Mammary microvascular endothelial cell (primary cell): ENCODE measurements around a stretch of chr5.

DNA sequence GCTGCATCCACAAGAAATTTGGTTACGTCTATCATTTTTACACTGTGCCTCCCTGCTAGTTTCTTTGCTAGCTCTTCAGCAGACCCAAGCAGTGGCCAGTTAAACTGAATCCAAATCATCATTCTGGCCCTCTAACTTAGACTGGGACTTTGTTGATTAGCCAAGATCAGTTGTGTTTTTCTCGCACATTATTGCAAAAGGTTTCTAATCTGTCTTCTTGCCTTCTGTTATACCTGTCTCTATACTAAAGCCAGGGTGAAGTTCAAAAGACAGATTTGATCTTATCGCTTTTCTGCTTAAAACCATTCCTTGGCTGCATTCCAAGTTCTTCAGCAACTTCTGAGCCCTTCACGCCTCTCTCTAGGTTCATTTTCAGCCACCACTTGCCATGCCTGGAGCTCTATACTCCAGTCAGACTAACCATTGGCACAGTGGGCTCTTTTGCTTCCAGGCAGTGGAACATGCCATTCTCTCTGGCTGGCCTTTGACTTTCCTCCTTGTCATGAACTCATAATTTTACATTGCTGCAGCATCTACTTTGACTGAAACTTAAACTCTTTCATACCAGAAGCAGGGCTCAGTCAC is 114.3 kb downstream of the SLC12A2 start:
- RAMPAGE, long total RNA: no peak

GRCh38 chr5:128537734-128538076 is 340 bp downstream of the FBN2 start:
- RAMPAGE, long total RNA: no peak

- RAMPAGE, long total RNA: no peak
These were observed 937 bp upstream of the FBN2 start for GRCh38 chr5:128538871-128539493.

DNA sequence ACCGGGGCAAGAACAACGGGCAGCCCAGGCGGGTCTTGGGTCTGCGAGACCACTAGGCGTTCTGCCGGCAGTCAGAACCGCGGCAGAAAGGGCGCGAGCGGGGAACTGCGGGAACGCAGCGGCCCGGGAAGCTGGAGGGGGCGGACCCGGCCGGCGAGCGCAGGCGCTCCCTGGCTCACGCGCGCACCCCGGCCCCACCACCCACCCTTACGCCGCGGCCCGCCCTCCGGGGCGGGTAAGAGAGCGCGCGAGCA is 238 bp upstream of the ISOC1 start:
- RAMPAGE, long total RNA: no peak

- RAMPAGE, long total RNA: no peak
These were observed 81.4 kb downstream of the CDC42SE2 start for GRCh38 chr5:131345272-131345626.

DNA sequence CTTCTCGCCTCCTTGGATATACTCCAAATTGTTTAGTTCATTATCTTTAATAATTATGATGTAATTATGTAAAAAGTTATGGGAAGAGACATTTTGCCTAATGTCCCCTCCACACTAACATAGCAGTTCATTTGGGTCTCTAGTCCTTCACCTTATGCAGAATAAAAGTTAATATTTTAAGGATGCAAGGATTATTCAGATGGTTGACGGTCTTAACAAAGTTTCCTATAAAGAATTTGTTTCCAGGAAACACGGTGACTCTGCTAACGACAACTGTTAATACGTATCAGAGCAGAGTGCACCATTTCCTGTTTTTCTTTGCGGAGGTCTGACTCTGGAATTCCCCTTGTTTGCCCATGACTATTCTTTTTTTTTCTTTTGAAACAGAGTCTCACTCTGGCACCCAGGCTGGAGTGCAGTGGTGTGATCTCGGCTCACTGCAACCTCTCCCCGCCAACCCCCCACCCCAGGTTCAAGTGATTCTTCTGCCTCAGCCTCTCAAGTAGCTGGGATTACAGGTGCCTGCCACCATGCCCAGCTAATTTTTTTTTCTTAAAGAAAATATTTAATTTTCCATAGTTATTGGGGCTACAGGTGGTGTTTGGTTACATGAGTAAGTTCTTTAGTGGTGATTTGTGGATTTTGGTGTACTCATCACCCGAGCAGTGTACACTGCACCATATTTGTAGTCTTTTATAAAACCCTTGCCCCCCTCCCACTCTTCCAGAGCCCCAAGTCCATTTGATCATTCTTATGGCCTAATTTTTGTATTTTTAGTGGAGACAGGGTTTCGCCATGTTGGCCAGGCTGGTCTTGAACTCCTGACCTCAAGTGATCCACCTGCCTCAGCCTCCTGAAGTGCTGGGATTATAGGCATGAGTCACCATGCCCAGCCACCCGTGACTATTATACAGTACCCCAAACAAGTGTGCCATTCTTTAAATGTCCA is 116.0 kb downstream of the CDC42SE2 start:
- RAMPAGE, long total RNA: no peak

- RAMPAGE, long total RNA: no peak
These were observed 135.8 kb downstream of the CDC42SE2 start for GRCh38 chr5:131399656-131400028.

DNA sequence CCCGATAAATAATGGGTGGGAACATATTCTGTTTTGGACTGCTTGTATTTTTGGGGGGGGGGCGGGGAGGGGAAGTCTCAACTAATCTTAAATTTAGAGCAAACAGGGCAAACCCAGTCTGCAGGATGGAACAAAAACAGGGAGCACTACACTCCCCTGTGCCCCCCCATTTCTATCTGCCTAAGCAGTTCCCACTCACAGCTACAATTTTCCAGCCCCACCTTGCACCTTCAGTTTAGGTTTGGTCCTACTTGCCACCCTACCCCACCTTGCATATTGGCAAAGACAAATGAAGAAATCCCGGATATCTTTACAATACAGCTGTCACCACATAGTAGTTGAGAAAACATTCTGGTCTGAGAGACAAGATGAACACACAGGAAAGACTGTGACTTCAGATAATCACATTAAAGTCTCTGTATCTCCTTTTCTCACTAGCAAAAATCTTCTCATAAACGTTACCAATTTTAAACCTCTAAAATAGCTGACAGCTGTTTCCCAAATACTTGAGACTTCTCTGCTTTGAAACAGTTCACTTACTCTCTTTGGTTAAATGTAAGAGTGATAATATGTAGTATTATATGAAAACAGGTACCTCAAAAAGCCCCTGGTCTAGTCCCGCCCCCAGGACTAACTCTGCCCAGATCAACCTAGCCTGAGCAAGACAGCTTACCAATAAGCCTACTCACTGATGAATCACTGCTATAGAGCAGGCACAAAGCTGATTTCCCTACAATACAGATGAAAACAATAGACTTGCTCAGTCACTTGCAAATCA is 5.2 kb upstream of the RAPGEF6 start:
- RAMPAGE, long total RNA: no peak

DNA sequence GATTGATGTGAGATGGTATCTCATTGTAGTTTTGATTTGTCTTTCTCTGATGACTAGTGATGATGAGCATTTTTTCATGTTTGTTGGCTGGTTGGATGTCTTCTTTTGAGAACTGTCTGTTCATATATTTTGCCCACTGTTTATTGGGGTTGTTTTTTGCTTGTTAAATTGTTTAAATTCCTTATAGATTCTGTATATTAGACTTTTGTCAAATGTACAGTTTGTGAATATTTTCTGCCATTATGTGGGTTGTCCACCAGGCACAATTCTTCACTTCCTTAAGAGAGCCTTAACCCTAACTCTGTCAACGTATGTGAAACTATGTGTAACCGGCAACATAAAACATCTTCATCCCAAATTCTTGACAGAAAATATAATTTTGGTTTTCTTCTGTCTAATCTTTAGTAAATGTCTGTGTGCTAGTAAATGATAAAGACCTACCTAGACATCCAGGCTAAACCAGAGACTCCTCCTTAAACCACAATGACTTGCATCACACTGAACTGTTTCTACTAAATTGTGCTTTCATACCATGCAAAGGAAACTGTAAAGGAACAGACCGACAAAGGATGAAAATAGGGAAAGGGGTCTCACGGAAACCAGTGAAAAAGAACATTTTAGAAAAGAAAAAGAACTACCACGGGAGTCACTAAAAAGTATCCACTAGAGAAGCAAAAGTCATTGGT is 49.7 kb downstream of the FNIP1 start:
- RAMPAGE, long total RNA: no peak

DNA sequence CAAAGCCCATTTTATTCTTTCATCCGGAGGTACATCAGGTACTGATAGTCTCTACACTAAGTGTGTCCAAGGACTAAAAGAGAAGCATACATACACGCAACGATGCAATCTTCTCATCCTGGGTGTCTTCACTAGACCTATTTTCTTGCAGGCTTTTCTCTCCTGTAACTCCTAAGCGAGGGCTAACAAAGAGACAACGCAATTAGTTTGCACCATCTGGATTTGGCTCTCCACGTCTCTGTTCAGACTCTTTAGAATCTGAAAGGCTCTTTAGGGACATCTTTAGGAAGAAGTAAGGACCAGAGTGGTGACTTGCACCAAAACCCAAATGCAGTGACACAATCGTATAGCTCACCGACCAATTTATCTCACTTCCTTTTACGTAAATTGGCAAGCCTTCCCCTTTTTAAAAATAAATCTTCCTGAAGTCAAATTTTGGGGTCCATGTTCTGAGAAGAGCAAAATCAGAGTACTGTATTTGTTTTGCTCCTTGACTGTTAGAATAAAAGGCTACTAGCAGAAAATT is 829 bp downstream of the MEIKIN start:
- RAMPAGE, long total RNA: no peak

GRCh38 chr5:132100766-132101500 is 27.3 kb downstream of the CSF2 start:
- RAMPAGE, long total RNA: no peak

- RAMPAGE, long total RNA: no peak
These were observed 2.6 kb downstream of the PDLIM4 start for GRCh38 chr5:132259934-132260662.

DNA sequence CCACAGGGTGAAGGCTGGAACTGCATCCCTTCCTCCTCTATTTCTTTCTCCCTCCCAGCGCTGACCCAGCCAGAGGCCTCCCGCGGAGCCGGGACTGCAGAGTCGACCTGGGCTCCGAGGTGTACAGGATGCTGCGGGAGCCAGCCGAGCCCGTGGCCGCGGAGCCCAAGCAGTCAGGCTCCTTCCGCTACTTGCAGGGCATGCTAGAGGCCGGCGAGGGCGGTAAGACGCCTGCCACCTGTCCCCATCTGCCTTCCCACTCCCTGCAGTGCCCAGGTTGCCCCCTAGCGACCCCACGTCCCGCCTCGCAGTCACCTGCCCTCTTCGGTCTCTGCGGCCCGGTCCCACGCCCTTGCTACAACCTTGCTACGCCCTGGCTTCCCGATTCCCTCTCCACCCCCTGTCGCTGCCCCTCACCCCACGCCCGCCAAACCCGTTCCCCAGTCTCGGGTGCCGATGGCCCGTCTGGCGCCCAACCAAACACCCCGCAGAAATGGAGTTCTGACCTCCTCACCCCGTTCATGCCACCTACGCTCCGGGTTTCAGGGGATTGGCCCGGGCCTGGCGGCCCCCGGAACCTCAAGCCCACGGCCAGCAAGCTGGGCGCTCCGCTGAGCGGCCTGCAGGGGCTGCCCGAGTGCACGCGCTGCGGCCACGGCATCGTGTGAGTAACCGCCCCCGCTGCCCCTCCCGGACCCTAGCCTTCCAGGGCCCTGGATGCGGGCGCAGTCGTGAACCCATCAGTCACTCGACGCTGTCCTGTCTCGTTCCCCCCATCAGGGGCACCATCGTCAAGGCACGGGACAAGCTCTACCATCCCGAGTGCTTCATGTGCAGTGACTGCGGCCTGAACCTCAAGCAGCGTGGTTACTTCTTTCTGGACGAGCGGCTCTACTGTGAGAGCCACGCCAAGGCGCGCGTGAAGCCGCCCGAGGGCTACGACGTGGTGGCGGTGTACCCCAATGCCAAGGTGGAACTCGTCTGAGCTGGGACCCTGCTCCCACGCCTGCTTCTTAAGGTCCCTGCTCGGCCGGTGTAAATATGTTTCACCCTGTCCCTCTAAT is 14.1 kb downstream of the PDLIM4 start:
- RAMPAGE, long total RNA: no peak

- RAMPAGE, long total RNA: no peak
These were observed 16.5 kb downstream of the PDLIM4 start for GRCh38 chr5:132273979-132274477.

DNA sequence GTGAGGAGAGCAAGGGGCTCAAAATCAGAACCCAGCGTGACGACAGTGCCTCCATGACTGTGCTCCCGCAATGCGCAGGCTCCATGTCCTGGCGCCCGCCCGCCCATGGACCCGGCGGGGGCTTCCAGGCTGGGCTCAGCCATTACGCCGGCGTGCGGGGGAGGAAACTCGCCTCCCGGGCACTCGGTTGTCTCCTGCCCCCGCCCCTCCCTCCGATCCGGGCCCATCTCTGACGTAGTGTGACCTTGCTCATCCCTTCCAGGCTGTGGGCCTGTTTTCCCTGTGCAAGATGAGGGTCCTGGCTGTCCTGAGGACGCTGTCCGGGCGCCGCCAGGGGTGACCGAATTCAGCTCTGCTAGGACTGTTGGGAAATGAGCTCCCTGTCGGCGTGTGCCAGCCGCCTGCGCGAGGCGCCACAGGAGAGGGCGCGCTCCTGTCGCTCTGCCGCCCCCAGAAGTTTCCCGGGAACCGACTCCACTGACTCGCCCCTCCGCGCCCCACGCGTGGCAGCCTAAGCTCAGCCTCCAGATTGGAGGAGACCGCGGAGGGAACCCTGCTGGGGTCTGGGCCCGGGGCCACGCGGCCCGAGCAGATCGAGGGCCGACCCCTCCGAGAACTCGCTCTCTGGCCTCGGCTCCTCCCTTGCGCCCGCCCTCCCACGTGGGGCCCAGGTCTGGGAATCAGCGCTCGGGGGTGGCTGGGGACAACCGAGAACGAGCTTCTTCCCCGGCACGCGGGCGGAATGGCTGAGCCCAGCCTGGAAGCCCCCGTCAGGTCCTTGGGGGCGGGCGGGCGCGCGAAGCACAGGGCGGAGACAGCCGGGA is 479 bp upstream of the SLC22A4 start:
- RAMPAGE, long total RNA: no peak

- RAMPAGE, long total RNA: no peak
These were observed 804 bp downstream of the SLC22A4 start for GRCh38 chr5:132294686-132295710.

- RAMPAGE, long total RNA: no peak
These were observed 34.7 kb upstream of the SLC22A5 start for GRCh38 chr5:132334661-132335325.

DNA sequence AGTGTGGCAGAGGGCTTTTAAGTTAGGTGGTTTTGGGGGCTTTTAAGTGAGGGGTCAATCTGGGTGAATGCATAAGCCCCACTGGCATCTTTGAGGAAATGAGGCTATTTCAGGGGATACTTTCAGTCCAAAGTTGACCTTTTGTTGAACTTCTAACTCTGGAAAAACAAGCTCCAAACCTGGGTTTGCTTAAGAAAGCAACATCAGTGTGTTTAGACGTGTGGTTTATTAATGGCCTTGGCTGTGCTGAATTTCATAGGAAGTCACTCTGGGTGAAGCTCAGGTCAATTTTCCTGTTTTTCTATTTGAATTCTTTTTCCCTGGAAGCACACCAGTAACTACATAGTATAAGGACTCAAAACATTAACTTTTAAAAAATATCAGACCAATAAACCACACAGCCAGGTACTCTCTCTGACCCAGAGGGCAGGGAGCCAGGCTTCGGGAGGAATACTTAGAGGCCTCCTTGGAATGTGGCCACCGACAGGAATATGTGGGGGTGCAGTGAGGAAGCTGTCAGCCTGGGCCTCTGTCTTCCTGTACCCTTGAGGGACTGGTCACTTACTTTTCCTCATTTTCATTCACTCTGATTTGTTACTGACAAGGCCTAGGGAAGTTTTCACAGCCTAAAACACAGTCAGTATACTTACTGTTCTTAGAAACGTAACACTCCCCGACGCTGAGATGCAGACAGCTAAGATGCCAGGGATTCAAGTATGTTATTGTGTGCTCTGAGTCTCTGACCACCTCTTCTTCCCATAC is 18.8 kb downstream of the SLC22A5 start:
- RAMPAGE, long total RNA: start-site peak on the plus strand centred at position 632 of the sequence, 123 bp wide, 18 and 22 reads in 2 replicates

DNA sequence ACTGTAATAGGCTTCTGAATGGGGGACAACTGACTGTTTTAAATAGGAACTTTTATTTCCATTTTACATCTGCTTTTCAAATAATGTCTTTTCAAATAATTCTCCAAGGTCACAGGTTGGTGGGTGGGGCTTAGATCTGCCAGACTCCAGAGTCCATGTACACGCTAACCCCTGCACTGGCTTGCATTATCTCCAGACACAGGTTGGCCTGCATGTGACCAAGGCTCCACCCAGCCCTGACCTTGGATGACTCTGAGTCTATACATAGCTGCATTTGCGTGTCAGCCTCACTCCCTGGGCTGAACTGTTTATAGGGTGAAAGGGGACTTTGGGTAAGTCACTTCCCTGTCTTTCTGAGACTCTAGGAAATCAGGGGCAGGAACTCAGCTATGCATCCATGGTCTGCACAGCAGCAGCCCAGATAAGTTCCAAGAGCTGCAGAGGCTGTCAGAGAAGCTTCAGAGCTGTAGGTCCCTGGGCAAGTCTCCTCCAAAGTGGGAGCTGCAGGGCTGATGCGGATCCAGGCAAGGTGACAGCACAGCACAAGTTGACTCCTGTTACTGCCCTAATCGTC is 53.2 kb downstream of the SLC22A5 start:
- RAMPAGE, long total RNA: no peak

DNA sequence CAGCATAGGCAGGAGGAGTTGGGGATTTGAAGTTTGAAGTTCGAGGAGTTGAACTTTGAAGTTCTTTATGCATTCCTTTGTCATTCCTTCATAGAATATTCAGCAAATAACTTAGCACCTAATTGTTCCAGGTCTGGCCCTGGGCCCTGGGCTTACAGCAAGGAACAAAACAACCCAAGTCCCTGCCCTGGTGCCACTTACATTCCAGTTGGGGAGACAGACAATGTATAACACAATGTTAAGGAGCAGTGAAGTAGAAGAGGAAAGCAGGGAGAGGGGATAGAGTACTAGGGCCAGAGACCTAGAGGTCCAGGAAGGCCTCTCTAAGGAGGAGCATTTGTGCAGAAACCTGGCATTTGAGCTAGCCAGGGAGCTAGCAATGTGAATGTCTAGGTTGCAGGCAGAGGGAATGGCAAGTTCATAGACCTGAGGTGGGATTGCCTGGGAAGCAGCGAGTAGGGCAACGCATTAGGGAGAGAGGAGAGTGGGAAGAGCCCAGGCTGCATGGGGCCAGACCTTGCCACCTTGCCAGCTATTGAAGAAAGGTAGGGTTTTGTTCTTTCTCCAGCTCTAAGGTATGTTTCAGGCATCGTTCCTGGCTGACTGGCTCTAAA is 53.8 kb downstream of the SLC22A5 start:
- RAMPAGE, long total RNA: no peak